Heart right ventricle (tissue), 2 donors: ENCODE data around the gene C6orf62.

DNA sequence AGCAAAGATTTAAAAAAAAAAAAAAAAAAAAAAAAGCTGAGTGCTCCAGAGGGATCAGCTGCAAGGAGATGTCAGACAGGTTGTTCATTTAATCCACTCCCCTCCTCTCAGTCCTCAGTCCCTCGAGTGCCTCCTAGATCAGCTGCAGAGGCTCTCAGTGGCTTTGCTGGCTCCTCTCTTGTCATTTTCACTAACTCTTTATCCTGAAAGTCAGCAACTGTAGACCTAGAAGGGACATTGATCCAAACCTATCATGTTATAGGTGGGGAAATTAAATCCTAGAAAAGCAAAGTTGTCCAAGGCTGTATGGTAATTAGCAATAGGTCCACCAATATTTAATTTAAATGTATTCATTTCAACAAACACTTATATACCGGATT, 61.6 kb downstream of the KIAA0319 start:
- PRO-cap, 2 experiments, result no peak in any of the 2 experiments

- PRO-cap, 2 experiments, result no peak in any of the 2 experiments
Observed at GRCh38 chr6:24667431-24667820, 549 bp downstream of the ACOT13 start.

DNA sequence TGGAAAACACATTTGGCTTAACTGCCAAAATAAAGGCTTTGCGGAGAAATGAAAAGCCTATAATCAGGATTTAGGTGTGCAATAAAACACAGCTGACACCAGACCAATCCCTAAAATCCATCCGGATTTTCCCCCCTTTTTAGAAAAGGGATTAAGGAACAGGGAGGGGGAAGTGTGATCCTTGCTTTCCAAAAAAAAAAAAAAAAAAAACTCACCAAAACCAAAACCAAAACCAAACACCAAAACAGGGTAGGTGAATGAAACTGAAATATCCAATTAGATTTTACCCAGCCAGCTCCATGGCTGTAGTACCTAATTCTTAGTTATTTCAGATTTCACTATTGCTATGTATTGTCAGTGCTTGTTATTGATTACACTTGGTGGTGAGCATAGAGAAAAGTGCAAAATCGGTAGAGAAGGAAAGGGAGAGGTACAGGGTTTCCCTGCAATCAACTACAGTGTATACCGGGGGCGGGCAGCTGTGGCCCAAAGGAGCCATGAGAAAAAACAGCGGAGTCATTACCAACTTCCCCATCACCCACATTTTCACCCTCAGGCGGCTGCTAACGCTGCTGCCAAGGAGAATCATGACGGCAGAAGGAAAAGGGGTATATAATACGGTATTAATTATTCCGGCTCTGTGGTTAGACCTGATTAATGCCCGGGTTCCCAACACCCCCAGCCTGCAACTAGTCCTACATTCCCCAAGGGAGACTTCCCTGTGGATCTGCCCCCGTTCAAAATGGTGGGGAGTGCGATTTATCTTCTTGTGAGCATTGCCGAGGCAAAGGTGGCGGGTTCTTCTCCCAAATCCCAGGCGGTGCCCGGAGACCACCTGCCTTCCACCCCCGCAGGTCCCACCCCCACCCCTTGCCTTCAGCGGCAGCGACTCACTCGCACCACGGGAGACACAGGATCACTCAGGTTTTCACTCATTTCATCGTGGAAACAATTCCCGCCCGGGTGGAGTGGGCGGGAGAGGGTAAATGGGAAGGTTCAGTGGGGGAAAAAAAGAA, at the start of gene C6orf62:
Gene C6orf62 (minus strand): TSS at position 189 of the 1,016 bp plus-strand sequence.
- PRO-cap, 2 experiments, result no peak in any of the 2 experiments

DNA sequence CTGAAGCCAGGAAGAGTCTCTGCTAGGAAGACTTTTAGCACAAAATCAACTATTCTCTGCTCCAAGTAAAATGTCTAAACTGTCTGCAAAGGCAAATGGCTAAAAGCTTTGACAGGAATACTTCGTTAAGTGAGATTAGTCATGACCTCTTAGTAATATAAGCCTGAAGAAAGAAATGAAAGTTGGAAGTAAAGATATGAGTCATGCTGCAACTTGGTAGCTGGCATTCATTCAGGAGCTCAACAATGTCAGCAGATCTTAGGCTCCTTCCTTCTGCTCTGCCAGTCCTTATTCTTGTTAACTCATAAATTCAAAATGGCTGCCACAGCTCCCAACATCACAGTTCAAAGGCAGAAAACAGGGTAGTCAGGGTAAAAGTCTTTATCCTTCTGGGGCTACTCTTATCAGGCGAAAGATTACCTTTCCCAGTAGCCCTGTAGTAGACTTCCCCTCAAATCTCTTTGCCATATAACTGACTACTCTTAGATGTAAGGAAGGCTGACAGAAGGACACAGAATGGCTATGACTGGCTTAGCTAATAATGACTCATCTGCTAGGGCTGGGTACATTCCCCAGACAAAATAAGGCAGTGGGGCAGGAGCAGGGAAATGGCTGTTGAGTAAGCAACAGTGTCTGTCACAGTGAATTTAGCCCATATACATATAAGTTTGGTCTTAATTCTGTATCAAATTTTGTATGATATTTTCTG, 24.4 kb upstream of the C6orf62 start:
- PRO-cap, 2 experiments, result no peak in any of the 2 experiments

DNA sequence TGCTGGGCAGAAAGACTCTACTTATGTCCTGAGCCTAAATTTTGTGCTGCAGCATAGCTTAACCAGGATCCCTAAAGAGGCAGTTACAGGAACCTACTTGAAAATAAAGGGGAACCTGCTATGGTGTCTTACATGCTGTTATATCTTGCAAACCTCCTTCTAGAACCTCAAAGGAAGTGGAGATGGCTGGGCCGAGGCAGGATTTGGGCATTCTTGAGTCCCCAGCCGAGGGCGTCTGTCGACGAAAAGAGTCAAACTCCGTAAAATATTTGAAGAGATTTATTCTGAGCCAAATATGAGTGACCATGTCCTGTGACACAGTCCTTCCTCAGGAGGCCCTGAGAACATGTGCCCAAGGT, 17.1 kb upstream of the GMNN start:
- PRO-cap, 2 experiments, result no peak in any of the 2 experiments

DNA sequence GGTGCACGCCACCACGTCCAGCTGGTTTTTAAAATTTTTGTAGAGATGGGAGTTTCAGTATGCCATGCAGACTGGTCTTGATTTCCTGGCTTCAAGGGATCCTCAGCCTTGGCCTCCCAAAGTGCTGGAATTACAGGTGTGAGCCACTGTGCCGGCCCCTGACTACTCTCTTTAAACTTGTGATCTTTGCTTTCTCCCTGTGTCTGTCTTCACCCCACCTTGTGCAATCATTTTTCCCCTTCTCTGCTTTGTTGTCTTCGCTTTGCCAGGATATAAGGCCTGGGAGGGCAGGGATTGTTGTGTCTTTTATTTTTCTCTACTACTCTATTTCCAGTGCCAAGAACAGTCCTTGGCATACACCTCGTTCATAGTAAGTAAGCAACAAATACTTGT, 4.1 kb upstream of the ARMH2 start:
- PRO-cap, 2 experiments, result no peak in any of the 2 experiments

DNA sequence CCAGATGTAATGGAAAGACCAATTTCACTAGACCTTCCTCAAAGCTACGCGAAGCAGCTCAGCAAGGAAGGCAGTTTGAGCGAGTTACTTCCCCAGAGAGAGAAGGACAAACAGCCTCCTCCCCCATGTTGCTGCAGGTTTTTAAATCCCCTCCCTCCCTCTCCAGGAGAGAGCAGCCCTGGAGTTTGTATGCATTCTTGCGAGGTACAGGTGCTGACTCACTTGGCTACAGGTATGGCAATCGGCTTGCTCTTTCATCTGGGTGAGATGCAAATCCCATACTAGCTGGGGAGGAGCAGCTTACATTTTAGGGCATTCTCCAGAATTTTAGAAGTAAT, 58.6 kb downstream of the RIPOR2 start:
- PRO-cap, 2 experiments, result no peak in any of the 2 experiments

DNA sequence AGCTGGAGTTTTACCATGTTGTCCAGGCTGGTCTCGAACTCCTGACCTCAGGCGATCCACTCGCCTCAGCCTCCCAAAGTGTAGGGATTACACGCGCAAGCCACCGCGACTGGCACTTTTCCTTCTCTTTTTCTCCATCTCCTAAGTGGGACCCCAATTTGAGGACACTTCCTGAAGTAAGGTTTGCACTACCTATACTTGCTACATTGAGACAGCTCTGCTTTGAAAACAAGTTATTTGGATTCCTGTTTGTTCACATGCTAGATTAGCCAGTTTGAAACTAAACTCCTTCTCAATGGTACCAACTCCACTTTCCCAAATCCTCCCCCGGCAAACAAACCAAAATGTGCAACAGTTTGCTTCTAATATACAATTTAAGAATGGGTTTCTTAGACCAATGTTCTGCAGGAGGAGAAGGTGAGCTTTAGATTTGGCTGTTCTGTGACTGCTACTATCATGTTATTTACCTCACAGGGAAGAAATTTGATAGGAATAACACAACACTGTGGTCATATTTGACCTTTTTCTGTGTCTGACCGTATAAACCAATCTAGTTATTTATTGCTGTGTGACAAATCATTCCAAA, 33.3 kb downstream of the RIPOR2 start:
- PRO-cap, 2 experiments, result no peak in any of the 2 experiments

DNA sequence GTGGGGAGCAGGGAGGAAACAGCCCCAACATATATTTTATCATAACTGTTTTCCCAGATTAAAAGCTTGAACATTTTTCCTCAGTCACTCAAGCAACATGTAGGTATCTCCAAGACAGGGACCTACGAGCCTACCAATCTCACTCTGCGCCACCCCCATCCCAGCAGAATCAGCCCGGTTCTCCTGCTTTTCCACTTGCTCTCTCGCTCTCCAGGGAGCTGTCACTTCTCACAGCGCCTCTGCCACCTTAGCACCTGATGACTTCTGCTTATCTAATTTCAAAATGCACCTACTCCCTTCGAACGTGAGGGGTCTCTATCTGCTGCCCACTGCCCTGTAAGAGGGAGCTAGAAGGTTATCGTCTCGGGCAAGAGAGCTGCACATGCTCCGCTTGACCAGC, 26.0 kb downstream of the RIPOR2 start:
- PRO-cap, 2 experiments, result no peak in any of the 2 experiments

- PRO-cap, 2 experiments, result no peak in any of the 2 experiments
Observed at GRCh38 chr6:24919448-24919991, 16.2 kb downstream of the RIPOR2 start.

- PRO-cap, 2 experiments, result no peak in any of the 2 experiments
Observed at GRCh38 chr6:24933252-24933612, 2.5 kb downstream of the RIPOR2 start.

DNA sequence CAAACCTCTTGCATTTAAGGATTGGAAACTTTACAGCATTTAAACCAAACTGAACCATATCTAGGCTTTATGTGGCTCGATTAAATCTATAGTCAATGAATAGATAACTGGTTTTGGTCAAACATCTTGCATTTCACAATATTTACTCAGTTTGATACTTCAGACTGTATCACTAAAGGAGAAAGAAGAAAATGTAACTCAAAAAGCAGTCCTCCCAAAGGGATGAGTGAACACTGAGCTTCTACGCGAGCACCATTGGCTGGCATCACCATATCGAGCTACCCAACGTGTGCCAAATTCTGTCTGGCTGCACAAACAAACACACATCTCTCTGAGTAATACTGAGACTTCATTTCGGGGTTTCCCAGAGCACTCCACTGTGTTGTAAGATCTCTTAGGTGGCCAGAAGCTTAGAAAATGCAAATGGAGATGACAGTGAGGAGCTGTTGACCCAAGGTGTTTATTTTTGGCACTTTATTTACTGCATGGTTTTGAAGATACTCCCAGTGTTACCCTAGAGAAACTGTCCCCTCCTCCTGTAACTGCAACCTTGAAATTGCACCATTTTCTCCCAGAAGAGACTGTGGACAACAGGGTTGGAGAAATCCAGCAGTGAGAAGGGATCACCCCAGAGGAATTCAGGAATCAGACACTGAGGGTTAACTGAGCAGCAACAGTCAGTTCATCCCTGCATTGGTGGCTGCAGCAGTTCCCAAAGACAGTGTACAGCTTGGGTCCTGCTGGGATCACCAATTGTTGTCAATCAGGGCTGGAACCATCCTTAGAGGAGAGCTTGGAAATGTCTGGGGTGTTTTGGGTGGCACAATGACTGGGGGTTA, 910 bp upstream of the RIPOR2 start:
- PRO-cap, 2 experiments, result no peak in any of the 2 experiments

DNA sequence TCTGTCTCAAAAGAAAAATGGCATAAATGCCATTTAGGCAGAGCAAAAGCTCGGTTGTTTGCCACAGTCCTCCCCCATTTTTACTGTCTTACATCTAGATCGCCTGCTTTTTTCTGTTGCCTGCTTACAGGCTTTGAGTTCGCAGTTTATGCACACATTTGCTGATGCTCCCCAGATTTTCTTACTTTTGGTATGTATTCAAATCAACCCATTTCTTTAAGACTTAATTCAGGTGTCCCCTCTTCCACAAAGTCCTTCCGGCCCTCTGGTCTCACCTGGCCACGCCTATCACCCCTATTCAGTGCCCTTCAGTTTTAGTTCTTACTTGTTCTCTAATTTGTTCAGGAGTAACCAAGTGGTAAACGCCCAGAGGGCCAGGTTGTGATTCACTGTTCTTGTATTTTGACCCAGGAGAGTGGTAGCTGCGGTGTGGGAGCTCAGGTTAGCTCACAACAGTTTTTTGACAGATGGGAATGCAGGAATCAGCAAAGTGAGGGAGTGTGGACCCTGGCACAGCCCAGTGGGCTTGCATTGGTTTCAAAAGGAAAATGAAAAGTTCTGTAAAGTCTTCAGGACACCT, 81.6 kb upstream of the RIPOR2 start:
- PRO-cap, 2 experiments, result no peak in any of the 2 experiments

DNA sequence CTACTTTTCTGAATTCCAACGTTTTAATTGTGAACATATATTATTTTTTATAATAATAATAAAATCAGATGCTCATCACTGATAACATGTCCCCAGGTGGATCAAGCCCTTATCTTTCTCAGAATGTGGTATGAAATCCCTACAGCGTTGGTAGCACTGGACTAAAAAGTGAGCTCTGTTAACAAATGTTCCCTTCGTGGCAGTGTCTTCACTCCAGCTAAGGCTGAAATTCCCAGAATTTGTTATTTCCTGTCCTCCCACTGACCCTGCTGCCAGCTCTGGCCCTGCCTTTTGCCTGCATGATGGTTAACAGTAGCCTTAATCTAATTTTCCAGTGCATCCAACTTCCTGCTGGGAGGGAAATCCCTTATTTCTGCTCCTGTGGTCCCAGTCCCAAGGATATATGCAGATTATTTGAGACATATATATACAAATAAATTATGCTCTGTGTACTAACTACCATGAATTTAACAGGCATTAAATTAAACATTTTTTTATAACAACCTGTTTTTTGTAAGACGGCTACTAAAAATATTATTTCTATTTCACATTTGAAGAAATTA, 157.2 kb upstream of the CARMIL1 start:
- PRO-cap, 2 experiments, result peak in 2 of 2 experiments; most common plus-strand start position 321 of the sequence (in 1); most common minus-strand start position 204 of the sequence (in 2)

DNA sequence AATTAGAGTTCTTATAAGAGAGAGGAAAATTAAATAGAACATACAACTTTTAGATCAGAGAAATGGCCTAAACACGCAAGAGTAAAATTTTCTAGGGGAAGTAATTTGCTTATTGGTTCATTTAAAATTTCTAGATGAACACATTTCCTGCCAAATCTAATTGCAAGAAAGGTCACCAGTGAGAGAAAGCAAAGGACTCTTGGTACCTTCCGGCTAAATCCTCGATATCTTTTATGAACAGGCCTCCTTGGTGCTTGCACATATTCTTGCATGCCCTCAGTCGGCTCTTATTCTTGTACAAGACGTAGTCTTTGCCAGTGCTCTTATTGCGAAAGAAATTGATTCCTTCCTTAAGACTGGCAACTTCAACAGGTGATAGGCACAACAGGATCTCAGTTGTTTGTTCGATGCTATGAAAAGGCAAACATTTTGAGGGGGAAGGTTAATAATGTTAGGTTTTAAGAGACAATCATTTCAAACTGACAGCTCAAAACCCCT, 141.7 kb upstream of the CARMIL1 start:
- PRO-cap, 2 experiments, result peak in 1 of 2 experiments; most common plus-strand start position 279 of the sequence (in 1); most common minus-strand start position 83 of the sequence (in 1)

DNA sequence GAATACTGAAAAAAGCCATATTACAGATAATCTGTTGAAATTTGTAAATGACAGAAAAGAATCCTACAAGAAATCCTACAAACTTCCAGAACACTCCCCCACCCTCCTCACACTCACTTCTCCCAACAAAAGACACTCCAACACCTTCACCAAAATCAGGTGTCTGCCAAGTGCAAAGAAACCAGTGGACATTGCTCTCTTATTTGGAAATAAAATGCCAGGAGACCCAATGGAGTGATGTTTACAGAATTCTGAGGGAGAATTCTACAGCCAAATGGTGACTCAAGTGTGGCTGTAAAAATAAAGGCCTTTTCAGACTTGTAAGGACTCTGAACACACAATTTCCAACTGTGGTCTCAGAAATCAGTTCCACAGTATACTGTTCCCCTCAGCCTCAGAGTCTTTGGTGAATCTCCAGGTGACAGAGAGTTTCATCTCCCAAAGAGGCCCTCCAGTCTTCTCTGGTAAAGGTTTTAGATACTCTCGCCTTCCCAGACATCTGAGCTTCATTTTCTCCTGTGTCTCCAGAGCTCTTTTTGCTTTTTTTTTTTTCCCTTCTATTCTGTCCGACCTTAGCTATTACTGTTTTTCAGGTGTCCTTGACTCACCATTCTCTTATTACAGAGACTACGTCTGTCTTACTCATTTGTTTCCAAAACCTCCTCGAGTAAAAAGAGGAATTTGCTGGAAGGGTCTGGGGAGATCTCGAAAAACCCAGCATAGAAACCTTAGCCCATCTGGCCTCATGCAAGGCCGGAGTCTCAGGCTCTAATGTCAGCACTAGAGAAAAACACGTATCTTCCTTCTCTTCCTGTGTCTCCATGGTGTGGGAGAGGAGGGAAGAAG, 109.4 kb upstream of the CARMIL1 start:
- PRO-cap, 2 experiments, result no peak in any of the 2 experiments

DNA sequence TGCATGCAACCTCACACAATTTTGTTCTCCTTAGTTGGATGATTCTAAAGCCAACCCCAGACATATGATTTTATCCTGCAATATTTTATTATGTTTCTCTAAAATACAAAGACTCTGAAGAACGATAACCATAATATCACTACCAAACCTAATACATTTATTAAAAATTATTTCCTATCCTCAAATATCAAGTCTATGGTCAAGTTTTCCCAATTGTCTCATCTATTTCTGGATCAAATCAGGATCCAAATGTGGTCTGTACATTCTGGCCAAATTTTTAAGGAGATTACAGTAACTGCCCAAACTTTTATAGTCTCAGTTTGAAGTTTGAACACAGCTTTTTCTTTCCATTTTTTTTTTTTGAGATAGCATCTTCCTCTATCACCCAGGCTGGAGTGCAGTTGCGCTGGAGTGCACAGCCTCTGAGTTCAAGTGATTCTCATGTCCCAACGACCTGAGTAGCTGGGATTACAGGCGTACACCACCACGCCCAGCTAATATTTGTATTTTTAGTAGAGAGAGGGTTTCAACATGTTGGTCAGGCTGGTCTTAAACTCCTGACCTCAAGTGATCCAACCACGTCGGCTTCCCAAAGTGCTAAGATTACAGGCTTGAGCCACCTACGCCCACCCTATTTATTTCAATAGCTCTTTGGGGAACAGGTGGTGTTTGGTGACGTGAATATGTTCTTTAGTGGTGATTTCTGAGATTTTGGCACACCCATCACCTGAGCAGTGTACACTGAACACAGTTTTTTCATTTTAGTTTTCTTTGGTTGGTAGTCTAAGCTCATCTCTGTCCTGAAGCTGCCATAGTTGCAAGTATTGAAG, 85.0 kb upstream of the CARMIL1 start:
- PRO-cap, 2 experiments, result no peak in any of the 2 experiments

- PRO-cap, 2 experiments, result no peak in any of the 2 experiments
Observed at GRCh38 chr6:25218126-25218854, 60.9 kb upstream of the CARMIL1 start.

DNA sequence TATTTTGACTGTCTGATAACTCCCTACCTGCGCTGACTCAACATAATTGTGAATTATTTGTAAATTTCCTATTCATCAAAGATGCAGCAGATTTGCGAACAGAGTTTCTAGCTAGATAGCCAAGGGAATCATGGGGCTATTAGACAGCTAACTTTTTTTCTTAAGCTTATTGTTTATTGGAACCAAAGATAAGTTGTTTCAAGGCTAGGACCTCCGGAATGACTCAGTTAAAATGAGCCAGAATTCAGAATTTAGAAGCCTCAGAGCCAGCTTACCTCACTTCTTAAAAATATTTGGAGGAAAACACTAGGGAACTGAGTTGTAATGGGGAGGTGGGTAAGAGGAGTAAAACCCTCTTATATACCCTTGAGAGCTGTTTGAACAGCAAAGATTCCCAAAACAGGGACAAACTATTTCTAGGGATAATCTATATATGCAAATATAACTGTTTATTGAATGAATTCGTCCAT, 12.8 kb upstream of the CARMIL1 start:
- PRO-cap, 2 experiments, result peak in 1 of 2 experiments; most common minus-strand start position 225 of the sequence (in 1)

DNA sequence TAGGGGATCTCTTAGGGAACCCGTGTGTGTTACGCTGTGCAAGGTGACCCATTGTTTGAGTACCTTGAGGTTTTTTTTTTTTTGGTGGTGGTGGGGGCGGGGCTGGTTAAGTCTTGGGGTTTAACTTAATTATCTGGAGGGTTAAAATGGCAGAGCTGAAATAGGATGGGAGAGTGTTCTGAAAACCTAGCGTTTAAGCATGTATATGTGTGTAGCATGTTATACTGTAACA, 1.3 kb downstream of the CARMIL1 start:
- PRO-cap, 2 experiments, result no peak in any of the 2 experiments